T47D (cell line): ENCODE measurements around a stretch of chr13.

DNA sequence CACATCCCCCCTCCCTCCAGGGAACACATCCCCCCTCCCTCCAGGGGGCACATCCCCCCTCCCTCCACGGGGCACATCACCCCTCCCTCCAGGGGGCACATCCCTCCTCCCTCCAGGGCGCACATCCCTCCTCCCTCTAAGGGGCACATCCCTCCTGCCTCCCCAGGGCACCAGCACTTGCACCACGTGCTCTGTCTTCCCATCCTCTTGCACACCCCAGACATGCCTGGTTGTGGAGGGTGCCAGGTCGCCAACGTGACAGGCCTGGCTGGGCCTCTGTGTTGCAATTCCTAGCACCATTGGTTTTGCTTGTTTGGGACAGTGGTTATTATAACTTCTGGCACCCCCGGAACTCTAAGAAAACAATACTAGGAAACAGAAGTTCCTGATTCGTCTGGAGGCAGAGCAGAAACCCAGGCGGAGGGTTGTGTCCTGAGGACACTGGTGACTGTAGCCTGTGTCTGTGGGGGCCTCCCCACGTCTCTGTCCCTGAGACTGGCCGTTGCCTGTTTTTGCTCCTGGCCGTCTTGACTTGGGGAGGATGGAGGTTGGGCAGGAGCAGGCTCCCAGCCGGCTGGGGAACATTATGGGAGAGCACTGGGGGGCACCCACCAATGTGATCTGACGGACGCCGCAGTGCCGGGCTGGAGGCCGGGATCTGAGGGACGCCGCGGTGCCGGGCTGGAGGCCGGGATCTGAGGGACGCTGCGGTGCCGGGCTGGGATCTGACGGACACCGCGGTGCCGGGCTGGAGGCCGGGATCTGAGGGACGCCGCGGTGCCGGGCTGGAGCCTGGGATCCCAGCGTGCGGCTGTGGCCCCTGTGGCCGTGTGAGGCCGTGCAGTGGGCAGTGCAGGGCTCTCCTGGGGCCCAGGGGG, 46.2 kb downstream of the GAS6 start:
- RRBS: 86% methylated on average over 5 of the region's 38 CpGs

- RRBS: 91% methylated on average over 8 of the region's 21 CpGs
Measured at GRCh38 chr13:113821436-113821809, 42.5 kb downstream of the GAS6 start.

DNA sequence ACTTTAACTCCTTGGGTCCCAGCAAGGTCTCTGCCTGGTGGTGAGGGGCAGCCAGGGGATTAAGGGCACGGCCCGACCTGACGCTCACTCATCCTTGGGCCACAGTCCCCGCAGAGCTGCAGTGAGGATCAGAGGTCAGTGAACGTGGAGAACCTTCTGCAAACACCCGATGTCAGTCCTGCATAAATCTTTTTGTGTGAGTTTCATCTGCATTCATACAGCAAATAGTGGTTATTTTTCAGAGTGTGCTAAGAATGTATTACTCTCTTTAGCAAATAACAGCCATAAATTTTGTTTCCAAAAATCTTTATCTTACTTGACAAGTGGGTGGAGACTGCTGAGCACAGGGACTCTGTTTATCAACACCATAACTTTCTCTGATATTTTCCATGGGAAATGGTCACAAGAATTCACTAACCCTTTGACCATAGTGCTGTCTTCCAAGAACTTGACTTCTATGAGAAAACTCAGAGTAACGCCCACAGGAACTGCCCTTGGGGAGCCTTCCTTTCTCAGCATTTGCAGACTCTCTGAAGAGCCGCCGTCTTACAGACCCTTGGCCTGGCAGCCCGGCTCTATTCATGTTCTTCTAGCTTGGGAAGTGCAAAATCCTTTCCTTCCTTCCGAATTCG, 10.5 kb downstream of the GAS6 start:
- RRBS: no CpG with 5 or more reads among the region's 12 CpGs

DNA sequence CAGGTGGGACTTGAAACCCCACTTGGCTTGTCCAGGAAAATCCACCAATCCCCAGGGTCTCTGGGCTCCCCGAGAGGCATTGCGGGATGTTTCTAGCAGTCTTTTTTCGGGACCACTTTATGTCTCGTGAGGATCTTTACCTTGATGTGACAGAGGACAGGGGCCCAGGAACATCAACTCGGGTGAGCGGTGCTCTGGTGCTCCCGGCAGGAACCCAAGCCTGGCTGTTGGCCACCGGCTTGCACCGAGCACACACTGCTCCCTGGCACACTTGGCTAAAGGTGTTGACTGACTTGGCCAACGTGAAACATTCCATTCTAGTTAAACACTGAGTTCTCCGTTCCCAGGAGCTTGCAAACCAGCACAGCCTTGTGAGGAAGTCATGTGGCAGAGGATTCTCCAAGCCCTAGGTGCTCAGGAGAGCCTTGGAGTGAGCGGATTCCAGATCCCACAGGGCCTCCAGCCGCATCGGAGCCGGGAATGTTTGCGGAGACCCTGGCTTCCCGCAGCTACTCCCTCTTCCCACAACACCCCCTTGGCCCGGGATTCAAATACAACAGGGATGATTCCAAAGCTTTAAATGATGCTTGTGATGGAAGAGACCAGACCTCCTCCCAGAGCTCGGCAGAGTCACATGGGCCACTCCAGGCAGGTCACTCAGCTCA, 3.1 kb downstream of the C13orf46 start:
- RRBS: 16% methylated on average over 4 of the region's 19 CpGs

GRCh38 chr13:114057141-114057626, 75.2 kb downstream of the RASA3 start:
- RRBS: no CpG with 5 or more reads among the region's 12 CpGs

DNA sequence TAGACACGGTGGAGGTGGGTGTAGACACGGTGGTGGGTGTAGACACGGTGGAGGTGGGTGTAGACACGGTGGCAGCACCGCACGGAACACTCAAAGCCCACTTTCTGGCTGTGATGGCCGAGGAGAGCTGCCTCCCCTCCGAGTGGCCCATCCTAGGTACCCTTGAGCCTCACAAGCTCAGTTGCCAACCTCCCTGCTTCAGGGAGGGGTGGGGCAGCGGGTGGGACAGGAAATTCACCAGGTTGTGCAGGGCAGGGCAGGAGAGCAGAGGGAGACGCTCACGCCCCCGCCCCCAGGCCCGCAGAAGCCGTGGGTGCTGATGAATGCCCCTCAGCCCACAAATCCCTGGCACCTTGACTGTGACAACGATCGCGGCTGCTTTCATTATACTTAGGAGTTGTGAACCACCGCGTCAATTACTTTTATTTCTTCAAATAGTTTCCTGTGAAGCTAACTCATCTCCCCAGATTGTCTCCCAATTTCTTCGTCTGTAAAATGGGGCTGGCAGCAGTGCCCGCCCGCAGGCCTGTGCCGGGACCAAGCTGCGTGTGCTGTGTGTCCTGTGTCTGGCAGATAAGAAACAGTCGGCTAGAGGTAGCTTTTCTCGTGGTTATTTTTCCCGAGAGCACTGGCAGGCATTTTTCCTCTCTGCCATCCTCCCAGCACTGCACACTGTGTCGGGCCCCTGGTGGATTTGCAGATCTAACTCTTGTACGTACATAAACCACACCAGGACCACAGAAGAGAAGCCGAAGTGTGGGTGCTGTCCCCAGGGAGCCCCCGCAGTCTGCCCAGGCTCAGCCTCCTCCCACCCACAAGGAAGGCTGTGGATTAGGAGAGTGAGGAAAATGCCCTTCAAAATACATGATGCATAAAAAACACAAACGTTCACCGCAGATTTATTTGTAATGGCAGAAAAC, 7.9 kb upstream of the RASA3 start:
- RRBS: no CpG with 5 or more reads among the region's 33 CpGs

DNA sequence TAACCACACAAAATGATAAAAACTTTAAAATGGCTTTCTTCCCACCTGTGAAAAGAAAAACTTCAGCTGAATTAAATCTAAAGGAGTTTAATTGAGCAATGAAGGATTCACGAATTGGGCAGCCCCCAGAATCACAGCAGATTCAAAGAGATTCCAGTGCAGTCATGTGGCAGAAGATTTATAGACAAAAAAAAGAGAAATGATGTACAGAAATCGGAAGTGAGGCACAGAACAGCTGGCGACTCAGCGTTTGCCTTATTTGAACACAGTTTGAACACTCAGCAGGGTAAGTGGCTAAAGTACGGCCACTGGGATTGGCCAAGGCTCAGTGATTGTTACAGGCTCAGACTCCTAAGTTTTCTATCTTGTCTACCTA, 11.7 kb upstream of the CFAP97D2 start:
- RRBS: no CpG with 5 or more reads among the region's 5 CpGs

- RRBS: no CpG with 5 or more reads among the region's 3 CpGs
Measured at GRCh38 chr13:114283582-114284077, 2.2 kb downstream of the UPF3A start.